HGPS cell (cell line): ENCODE measurements around a stretch of chr22.

DNA sequence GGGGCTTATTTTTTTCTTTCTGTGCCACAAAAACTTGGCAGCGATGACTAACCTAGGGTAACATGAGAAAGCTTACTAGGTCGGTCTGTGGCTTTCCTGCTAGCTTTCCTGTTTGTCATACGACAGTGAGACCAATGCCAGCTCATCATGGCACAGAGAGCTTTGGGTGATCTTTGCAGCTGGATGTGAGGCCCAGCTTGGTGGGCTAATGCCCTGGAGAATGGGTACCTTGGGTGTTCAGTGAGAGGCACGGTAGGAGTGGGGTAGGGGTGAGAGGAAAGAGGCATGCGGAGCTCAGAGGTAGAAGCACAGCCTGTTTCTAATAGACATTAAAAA lies 62.7 kb upstream of the ATXN10 start:
- RRBS: no CpG with 5 or more reads among the region's 5 CpGs

GRCh38 chr22:45626187-45626764 lies 45.4 kb upstream of the ATXN10 start:
- RRBS: 97% methylated on average over 4 of the region's 23 CpGs

DNA sequence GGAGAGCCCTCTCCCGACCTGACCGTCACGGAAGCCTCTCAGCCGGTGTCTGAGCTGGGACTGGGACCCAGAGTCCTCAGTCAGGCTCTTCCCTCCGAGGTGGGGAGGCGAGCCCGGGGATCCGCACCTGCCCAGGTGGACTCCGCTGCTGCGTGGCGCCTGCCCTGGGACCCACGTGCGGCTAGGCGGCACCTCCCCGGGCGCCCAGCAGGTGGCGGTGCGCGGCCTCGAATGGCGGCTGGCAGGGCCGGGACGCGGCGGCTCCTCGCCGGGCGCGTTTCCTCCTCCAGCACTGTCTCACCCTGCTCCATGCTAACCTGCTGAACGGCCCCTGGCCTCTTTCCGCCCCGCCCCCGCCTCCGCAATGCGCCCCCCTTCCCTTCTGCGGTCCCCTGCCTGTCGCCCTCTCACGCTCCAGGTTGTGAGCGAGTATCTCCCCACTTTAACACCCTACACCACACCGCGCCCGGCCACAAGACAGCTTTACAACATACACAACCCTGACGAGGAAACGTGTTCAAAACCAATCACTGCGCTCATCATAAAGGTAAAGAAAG lies 26.0 kb upstream of the ATXN10 start:
- RRBS: 5% methylated on average over 20 of the region's 45 CpGs

DNA sequence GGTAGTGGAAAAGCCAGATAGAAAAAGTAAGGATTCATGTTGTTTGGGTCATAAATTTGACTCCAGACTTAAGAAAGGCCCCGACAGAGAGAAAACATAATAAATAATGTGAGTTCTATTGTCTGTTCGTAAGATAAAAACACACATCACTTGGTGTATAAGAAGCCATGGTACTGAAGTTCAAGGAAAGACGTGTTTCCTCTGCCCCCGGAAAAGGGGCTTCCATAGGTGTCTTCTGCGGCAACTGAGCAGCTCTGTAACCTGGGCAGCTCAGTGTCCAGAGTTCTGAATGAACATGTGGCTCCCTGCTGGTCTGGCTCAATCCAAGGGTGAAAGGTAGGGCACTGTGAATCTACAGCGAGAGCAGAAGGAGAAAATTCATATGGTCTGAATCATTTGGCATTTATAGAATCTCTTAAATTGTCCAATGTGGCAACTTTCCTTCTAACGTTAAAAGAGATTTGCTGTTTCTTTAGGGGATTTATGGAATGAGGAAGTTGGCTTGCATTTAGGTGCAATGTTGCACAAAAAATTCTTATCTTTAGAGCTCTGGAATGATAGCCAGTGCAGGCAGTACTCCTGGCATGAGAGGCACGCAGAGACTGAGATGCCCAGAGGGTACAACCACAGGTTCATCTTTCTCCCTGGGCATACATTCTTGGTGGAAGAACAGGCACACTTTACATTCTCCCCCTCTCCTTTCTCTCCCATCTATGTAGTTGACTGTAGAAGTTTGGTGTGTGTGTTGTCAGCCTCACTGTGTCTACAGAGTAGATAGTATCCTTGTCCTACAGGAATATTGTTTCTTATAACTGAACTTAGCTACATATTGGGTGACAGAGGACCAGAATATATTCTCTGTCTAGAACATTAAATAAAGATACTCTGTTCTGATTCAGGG lies 17.0 kb downstream of the ATXN10 start:
- RRBS: no CpG with 5 or more reads among the region's 8 CpGs

DNA sequence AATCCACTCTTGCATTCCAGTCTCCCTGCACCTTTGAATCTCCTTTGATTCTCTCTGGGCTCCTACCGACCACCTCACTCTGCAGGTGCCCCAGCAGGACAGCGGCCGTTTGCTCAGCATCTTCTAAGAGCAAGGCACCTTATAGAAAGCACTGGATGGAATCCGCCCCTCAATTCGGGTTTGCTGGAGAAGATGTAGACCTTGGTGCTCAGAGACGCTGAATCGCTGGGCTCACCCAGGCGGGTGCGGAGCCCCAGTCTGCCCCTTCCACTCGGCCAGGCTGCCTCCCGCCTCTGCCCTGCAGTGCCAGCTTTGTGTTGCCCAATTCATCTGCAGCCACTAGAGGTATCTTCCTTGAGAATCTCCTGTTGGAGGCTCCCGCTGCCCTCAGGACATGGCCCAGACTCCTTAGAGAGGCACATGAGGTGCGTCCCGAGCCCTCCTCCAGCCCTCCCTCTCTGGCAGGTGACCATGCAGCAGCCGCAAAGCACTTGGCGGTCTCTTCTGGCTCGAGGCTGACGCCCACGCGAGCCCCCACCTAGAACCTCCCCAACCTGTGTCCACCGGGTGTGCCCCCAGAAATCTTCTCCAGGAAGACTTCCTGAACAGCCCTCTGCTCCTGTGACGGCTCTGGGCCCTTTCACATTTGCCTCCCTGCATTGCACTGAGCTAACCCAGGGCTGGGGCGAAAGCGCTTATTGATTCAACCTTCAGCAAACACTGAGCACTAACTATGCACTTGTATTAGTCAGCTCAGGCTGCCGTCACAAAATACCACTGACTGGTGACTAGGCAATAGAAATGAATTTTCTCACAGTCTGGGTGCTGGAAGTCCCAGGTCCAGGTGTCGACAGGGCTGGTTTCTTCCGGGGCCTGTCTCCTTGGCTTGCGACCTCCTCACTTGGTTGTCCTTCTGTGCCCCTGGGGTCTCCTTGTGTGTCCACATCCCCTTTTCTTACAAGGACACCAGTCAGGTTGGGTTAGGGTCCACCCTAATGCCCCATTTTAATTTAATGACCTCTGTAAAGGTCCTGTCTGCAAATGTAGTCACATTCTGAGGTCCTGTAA lies 117.5 kb downstream of the WNT7B start:
- RRBS: no CpG with 5 or more reads among the region's 28 CpGs

- RRBS: no CpG with 5 or more reads among the region's 16 CpGs
Observed at GRCh38 chr22:46001387-46001906, 24.5 kb upstream of the WNT7B start.

GRCh38 chr22:46043726-46044262 lies 66.8 kb upstream of the WNT7B start:
- RRBS: 11% methylated on average over 4 of the region's 13 CpGs

- RRBS: no CpG with 5 or more reads among the region's 5 CpGs
Observed at GRCh38 chr22:46045516-46046017, 68.6 kb upstream of the WNT7B start.

DNA sequence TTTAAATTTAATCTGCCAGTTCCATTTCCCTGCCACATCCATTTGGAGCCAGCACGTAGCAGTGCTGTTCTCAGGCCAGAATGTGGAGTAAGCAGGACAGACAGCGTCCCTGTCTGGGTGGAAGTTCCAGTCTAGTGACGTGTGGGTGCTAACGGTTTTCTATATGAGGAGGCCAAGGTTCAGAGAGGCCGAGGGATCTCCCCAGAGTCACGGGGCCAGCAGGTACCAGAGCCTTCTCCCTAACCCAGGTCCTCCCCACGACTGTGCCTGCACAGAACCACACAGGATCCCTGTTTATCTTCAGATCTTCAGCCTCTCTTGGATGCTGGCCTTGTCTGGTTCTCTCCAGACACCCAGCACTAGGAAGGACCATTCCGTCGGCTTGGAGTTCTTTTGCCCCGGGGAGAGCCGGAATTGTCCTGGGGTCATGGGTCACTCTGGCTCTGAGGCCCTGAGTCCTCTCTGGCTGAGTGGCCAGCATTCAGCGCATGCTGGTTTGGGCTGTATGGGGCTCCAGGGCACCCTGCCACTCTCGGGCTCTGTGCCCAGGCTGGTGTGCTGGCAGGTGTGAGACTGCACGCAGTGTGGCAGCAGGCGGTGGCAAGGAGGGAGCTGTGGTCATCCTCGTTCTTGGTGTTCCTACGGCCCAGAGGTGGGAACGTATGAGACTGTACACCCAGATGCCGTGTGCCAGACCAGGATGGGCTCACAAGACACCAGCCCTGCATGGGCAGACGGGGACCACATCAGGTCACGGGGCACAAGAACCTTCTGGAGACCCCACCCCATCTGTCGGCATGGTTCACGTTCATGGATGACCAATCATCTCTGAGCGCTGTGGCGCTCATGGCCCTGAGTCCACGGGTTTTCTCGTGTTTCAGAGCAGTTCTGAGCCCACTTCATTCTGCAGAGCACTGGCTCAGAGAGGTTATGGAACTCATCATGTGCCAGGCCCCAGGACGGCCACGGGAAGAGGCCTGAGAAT lies 63.4 kb upstream of the PPARA start:
- RRBS: no CpG with 5 or more reads among the region's 29 CpGs

DNA sequence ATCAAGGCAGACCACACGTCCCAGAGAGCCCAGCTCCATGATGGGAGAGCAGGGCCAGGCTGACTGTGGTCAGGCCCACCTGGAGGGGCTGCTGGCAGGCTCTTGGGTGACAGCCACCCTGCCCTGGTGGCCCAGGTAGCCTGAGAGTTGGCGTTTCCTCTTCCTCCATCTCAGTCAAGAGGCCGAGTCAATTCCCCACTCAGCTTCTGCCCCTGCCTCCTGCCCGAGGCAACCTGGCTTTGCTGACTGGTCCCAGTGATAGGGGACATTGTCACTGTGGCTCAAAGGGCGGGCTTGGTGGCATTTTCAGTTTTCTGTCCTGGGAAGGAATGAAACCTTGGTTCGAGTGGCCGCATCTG lies 60.8 kb upstream of the PPARA start:
- RRBS: no CpG with 5 or more reads among the region's 7 CpGs

- RRBS: no CpG with 5 or more reads among the region's 6 CpGs
Observed at GRCh38 chr22:46155944-46156569, 5.7 kb downstream of the PPARA start.

DNA sequence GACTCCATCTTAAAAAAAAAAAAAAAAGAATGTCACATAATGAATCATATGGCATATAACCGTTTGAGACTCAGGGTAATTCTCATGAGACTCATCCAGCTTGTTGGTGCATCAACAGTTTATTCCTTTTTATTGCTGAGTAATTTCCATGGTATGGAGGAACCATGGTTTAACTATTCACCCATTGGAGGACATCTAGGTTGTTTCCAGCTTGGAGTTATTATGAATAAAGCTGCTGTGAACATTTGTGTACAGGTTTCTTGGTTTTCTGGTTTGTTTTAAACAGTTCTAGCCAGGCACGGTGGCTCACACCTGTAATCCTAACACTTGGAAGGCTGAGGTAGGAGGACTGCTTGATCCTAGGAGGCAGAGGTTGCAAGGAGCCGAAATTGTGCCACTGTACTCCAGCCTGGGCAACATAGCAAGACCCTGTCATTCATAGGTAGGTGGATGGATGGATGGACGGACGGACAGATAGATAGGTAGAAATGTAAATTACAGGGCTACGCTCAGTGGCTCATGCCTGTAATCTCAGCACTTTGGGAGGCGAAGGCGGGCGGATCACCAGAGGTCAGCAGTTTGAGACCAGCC lies 25.5 kb downstream of the PPARA start:
- RRBS: no CpG with 5 or more reads among the region's 9 CpGs

- RRBS: 98% methylated on average over 15 of the region's 29 CpGs
Observed at GRCh38 chr22:46213976-46214502, 36.1 kb downstream of the CDPF1 start.

DNA sequence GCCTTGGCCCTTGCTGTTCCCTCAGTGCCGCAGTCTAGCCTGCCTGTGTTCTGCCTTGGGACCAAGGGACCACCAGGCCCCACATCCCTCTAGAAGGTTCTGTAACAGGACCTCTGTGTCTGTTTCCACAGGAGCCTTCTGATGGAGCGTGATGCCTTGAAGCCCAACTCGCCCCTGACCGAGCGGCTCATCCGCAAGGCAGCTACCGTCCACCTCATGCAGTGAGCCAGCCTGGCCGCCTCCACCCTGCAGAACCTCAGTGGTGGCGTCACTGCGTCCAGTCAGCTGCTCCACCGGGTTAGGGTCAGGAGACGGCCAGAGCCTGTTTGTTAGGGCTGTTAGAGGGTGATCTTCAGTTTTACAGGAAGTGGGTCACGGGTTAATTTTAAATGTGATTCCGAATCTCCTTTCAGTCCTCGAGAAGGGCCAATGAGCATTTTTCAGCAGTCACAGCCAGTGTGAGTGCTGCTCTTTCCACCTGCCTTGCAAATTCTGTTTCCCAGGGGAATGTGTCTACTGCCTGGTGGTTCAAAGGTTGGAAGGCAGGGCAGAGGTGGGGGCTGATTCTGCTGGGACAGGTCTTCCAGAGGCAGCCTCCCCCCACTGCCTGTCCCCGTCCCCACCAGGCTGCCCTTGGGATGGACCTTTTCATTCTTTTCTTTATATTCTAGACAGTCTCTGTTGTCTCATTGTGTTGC lies 3.9 kb upstream of the GTSE1 start:
- RRBS: no CpG with 5 or more reads among the region's 16 CpGs

DNA sequence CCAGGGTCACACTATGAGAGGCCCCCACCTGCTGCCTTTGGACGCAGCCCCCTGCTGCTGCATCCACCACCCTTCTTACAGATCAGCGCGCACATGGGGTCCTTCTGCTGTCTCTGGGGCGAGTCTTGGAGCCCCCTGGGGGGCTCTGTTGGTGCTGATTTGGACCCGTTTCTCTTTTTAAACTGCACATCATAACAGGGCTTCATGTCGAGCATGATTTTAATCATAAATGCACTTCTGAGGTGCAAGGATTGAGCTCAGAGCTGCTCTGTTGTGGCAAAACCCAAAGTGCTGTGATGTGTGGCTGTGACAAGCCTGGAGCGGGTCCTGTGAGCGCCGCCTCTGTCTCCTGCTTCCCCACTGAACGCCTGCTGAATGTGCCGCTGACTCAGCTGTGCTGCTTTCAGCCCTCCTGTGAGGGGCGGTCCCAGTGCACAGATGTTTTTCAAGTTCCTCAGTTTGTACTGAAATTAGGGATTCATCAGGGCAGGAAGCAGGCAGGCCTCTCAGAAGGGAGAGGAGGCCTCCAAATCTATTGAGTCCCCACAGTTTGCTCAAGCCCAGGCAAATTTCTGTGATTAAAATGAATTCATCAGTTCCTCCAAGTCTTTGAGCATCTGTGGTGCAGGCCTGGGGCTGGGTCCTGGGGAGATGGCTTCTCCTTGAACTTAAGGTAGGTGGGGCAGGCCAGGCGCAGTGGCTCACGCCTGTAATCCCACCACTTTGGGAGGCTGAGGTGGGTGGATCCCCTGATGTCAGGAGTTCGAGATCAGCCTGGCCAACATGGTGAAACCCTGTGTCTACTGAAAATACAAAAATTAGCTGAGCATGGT lies 3.0 kb upstream of the GTSE1 start:
- RRBS: no CpG with 5 or more reads among the region's 15 CpGs

DNA sequence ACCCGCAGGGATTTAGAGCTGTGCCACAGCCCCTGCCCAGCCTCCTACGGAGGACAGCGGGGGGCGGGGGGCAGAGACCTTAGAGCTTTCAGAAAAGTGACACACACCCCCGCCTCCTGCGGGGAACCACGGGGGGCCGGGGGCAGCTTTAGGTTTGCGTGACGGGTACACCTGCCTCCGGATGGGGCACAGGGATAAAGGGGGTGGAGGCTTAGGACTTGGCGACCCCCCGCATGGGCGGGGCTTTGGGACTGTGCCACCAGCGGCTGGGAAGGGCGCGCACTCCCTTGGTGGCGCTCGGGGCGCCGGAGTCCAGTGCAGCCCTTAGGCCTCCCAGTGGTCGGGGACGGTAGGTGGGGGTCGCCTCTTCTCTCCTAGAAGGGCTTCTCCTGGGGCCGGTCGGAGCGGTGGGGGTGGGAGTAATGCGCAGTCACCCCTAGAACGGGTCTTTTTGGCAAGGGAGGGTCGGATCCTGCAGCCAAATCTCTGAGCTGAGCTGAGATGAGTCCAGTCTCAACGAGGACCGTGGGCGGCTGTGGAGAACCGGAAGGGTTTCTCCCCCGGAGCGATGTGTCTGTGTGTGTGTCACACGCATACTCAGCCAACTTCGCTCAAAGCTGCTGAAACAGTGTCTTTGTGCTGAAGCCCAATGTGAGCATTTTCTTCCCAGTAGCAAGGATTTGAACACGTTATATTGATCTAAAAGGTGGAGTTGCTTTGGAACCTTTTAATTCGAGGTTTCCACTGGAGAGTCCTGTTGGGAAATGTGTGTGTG lies 1.2 kb upstream of the CELSR1 start:
- RRBS: no CpG with 5 or more reads among the region's 40 CpGs

DNA sequence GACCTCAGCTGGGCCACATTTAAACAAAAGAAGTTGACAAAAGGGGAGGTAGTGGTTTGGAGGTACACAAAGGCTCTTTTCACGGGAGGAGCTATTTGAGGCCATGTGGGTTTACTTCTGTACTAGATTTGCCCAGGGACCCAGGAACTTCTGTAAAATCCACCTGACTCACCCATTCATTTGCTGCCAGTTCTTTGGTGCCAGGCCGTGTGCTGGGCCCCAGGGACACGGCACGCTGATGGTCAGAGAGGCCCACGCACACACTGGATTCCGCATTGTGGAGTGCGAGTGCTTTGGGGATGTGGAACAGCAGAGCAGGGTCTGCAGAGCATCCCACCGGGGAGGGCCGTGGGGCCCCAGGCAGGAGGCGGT lies 10.8 kb upstream of the GRAMD4 start:
- RRBS: no CpG with 5 or more reads among the region's 10 CpGs

DNA sequence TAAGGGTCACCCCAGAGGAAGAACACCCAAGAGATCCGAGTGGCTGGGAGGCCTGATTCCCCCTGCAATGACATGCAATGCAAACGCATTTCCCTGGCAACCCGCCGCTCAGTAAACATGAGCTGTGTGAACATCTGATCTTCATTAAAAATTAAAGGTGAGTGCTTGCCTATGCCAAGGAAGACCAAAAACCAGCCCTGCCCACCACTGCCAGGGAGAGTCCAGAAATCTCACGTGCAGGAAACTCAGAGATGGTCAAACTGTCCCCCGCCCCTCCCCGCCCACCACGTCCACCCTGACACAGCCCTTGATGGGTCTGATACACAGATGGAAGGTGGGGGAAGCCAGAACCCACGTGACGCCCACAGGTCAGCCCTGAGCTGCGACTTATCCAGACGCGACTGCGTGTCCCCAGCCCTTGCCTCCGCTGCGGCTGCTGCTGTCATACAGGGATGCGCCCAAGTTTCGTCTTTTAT lies 11.5 kb downstream of the CERK start:
- RRBS: no CpG with 5 or more reads among the region's 18 CpGs

DNA sequence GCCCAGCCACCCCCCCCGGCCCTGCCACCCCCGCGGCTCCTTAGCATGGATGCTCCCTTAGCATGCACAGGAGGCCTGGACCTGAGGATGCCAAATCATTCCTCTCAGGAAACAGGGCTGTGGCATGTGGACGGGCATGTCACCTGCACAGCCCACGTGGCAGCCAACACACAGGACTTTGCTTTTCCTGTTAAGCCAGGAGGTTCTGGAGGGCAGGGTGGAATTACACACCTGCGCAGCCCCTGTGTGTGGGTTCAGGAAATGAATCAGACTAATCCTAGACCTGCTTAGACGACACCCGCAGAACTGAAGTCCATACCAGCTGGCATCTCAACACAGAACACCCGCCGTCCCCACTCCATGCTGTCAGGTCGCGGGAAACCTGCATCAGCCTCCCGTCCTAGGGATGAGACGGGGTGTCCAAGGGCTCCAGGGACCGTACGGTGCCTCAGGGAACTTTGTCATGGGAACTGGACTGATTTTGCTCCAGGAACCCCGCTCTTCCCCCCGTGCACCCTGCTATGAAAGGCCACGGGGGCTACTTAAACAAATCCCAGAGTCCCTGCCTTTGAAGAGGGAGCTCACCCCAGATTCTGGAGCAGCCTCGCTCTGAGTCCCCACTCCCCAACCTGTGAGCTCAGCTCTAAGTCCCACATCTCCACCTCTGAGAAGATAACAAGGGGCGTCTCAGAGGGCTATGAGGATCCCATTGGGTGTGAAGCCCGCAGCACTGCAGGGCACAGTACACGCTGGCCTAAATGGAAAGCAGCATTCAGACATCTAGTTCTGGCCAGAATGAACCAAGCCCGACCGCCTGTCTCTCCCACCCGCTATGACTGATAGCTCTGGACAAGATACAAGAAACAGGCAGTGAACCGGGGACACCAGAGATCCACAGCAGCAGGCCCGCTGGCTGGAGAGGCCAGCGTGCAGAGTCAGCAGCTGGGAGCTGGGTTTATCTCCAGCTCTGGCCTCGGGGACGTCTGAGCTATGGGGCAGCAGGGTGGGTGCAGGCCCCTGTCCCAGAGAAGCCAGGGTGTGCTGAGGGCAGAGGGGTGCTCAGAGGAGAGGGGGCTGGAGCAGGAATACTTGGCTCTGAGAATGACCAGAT lies 9.9 kb downstream of the CERK start:
- RRBS: no CpG with 5 or more reads among the region's 31 CpGs